ENCODE measurements around a stretch of chr10.

DNA sequence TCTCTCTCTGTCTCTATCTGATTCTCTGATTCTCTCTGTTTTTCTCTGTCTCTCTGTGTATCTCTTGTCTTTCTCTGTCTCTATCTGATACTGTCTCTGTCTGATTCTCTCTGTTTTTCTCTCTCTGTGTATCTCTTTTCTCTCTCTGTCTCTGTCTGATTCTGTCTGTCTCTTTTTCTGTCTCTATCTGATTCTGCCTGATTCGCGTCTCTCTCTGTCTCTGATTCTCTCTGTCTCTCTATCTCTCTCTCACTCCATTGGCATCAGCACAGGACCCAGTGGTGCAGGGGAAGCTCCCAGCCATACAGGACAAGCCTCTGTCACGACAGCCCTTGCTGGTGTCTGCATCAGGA lies 79.0 kb downstream of the ADARB2 start:
- RRBS, 2 experiments, result no CpG with 5 or more reads among the region's 3 CpGs

- RRBS, 2 experiments, result no CpG with 5 or more reads among the region's 11 CpGs
These were observed 201.0 kb upstream of the ADARB2 start for GRCh38 chr10:1938113-1938840.

DNA sequence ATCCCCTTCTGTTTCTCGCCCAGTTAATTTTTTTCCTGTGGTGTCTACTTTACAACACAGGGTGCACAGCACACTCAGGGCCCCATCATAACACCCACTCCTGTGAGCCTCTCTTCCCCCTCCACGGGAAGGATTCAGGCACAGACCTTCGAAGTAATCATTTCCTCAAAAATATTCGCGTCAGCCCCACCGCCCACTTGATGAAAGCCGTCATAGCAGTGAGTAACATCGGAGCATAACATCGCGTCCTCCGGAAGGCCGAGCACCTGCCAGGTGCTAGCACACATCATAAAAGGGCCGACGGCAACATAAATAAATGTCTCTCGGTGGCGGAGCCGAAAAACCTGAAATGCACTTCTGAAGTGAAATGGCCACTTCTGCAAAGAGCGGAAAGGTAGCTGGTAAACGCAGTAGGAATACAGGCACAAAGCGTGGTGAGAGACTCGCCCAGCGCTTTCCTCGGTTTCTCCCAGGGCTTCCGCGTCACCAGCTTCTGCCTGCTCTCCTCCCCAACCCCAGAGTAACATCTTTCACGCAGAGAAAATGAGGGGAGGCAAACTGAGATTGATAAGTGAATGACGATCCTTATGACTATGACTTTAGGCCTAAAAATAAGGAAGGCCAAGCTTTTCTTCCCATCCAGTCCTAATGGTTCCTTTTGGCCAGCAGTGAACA lies 201.8 kb upstream of the ADARB2 start:
- RRBS, 2 experiments, result no CpG with 5 or more reads among the region's 27 CpGs

- RRBS, 2 experiments, result no CpG with 5 or more reads among the region's 7 CpGs
These were observed 64.7 kb upstream of the PFKP start for GRCh38 chr10:3002653-3003101.

DNA sequence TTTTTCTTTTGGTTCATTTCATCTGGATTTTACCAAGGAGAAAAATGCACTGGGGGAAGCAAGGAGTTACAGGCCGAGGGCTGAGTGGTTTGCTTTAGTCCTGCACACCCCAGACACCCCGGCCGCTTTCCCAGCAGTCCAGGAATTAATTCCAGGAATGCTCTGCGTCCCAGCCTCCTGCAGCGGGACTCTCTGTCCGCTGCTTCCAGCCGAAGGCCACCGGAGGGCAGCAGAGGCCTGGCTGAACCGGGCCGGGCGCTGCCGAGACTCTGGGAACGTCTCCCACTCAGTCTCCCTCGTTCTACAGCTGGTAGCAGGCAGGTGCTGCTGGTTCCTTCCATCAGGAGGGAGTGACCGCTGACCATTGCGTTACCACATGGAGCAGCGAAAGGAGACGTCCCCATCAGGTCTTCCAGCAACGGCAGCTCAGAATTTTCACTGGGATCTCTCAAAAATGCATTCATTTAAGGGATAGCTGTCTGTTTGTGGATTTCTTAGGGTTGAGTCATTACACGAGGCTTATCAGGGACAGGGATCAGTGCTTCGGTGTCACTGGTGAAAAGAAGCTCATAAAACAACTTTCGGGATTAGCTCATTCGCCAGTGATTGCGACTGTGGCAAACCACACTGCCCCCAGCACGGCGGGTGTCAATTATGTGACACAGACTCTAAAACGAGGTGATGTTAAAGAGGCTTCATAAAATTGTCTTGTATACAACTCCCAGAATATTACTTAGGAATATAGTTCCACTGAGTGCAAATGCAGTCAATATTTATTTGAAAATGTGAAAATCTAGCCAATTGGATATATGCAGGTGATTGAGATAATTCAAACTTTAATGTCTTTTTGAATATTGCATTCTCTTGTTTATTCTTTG lies 25.0 kb upstream of the PITRM1 start:
- RRBS, 2 experiments, result 6% methylated on average over 5 of the region's 27 CpGs; no CpG with 5 or more reads in 1 of the 2 experiments

DNA sequence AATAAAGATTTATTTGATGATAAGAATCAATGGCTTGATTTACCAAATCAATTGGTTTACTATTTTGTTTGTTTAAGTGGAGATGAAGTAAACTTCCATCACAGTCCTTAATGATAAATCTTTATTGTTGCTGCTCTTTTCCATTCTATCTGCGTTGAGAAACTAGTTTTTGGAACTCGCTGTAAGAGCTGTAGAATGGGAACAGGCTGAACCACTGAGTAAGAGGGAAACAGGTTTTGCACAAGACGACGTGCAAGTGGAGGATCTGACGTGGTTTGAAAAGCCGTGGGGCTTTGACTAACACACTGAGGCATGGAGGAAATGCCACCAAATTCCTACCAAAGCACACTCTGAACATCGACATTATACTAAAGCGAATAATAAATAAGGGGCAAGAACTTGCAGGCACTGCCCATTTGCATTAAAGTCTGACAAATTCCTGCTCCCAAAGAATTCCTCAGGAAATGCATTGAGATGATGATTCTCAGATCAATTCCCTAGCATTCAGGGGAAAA lies 160.7 kb downstream of the KLF6 start:
- RRBS, 2 experiments, result no CpG with 5 or more reads among the region's 8 CpGs

DNA sequence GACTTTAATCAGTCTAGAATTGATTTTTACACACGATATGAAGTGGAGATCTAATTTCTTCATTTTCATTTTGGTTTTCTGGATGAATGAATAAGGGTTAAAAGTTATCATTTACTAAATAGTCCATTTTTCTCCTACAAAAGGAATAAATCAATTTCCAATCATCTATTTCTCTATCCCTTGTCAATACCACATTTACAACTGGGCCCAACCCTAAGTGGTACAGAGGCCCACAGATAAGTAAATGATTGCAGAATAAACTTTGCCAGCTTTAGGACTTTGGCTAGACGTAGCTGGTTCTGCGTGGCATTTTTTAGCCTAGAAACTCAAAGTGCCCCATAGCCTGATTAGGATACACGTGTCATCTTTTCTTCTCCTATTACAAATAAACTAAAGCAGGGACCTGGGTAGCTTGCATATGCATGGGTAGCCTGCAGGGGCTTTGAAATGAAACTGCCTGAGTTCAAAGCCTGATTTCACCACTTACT lies 56.5 kb downstream of the KLF6 start:
- RRBS, 2 experiments, result no CpG with 5 or more reads among the region's 4 CpGs

GRCh38 chr10:3729341-3729879 lies 55.6 kb downstream of the KLF6 start:
- RRBS, 2 experiments, result no CpG with 5 or more reads among the region's 11 CpGs

DNA sequence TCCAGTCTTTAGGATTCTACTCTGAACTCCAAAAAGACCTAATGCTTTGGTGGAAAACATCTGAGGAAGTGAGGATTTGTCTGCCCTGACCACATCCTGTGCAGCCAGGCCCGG lies 3.7 kb downstream of the KLF6 start:
- RRBS, 2 experiments, result 84 to 95% methylated on average over 1 of the region's 1 CpG

DNA sequence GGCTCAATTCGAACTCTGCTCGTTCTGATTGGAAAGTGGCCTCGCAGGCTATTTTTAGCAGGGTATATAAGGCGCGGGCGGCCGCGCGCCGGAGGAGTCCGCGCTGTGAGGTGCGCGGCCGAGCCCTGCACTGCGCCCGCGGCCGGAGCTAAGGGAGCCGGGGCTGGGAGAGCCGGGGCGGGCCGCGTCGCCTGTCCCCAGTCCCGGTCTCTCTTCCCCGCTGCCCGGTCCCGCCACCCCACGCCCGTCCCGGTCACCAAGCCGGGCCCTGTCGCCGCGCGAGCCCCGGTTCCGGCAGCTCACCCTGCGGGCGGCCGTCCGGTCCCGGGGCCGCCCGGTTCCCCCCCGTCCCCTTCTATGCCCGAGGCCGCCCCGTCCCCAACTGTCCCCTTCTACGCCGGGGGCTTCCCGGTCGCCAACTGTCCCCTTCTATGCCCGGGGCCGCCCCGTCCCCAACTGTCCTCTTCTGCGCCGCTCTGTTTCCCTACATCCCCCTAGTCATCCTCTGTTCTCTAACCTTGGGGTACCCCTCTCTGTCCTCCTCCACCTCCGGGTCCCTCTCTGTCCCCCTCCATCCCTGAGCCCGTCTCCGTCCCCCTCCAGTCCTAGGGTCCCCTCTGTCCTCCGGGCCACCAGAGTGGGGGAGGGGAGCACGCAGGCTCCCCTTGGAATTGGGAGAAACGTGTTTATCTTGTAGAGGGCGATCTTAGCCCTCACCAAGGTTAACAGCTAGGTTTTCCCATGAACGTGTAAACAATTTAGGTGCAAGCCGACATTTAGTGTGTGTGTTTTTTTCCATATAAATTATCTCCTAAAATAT lies 662 bp upstream of the KLF6 start:
- RRBS, 2 experiments, result 1 to 2% methylated on average over 20 to 24 of the region's 68 CpGs

DNA sequence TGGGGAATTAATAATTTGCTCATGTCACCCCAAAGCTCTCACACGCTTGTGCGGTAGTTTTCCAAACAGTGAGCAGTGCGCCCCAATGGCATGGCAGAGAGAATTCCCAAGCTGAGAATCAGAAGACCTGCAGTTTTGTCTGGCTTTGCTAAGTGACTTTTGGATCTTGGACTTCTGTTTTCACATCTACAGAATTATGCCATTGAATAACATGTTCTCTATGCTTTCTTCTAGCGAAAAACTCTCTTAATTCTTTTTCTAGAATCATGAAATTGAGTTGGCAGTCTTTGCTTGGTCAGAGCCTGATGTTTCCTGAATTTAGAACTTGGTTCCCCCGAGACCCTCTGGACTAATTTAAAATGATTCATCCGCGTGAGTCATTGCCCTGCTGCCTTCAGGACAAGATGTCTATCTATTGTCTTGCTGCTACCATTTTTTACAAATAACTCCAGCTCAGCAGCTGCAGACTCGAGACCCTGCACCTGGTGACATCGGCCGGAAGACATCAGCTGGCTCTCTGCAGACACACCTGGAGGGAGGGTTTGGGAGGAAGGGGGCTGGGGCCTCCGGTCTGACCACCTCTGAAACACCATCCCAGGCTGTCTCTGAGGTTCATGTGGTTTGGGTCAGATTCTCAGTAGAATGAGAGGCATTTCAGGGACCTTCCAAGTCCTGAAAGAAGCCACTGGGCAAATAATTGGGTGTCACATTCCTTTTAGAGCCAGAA lies 20.8 kb upstream of the KLF6 start:
- RRBS, 2 experiments, result 48 to 84% methylated on average over 2 of the region's 11 CpGs

DNA sequence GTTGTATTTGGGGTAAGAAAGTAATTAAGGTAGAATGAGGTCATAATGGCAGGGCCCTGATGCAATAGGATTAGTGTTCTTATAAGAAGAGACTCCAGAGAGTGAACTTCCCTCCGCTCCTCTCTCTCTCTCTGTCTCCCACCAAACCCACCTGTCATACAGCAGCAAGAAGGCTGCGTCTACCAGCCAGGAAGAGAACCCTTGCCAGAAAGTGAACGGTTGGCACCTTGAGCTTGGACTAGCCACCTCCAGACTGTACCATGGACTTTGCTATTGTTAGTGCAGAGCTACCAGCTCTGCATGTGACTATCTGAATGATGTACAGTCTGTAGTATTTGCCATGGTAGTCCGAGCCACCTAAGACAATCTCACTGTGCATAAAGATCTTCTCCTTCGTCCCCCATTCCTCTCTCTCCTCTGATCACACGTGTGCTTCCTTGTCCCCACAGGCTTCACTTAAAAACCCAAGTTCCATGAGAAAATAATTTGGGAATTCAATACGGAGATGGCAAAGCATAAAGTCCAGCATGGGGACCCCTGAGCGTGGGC lies 86.6 kb upstream of the KLF6 start:
- RRBS, 2 experiments, result no CpG with 5 or more reads among the region's 8 CpGs

DNA sequence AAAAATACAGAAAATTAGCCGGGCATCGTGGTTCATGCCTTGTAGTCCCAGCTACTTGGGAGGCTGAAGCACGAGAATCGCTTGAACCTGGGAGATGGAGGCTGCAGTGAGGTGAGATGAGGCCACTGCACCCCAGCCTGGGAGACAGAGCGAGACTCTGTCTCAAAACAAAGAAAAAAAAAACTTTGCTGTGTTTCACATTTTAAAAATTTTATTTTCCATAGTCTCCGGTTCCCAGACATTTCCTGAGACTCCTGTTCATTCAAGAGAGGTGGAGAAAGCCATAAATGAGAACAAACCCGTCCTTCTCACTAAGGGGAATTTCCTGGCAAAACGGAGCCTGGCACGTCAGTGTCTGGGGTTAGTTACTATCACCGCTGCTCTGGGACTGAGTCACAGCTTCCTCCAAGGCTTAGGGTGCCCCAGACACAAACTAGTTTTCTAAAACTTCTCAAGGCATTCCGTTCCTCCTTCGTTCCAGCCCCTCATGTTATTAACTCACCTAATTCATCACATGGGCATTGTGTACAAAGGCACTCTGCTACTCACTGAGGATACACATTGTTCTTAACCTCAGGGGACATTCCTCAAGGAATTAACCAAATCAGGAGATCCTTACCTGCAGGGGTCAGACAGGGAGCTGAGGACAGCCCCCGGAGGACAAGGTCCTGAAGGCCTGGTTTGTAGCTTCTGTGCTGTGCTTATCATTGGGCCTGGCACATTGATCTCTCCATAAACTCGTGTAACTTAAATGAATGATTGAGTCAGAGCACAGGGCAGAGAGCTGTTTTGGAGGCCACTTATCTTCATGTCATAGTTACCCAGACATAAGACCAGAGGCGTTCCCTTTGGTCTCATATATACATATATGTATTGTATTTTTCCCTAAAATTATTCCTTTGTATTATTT lies 102.9 kb upstream of the KLF6 start:
- RRBS, 2 experiments, result no CpG with 5 or more reads among the region's 15 CpGs

DNA sequence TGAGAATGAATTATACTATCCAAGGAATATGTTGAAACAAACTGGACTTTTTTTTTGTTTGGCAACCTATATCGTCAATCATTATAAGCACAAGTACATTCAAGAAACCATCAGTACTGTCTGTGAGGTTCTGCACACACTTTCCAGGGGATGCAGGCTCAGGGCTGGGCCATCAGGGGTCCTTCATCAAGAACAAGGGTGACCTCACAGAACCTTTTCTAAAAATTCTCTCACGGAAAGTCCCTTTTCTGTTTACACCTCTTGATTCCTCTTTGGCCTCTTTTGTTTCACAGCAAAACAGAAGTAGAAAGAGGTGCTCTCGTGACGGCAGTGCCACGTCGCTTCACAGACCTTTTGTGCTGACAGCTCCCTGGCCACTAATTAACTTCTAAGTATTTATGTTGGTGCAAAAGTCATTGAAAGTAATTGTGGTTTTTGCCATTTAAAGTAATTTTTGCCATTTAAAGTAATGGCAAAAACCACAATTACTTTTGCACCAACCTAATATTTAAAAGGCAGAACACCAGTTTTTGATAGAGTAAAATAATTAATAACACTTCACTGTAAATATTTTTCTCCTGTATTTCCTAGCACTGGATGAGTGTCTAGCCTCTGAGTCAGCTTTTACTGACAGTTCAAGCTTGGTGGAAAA lies 117.4 kb upstream of the KLF6 start:
- RRBS, 2 experiments, result no CpG with 5 or more reads among the region's 6 CpGs

GRCh38 chr10:4050834-4052196 lies 266.3 kb upstream of the KLF6 start:
- RRBS, 2 experiments, result no CpG with 5 or more reads among the region's 19 CpGs

DNA sequence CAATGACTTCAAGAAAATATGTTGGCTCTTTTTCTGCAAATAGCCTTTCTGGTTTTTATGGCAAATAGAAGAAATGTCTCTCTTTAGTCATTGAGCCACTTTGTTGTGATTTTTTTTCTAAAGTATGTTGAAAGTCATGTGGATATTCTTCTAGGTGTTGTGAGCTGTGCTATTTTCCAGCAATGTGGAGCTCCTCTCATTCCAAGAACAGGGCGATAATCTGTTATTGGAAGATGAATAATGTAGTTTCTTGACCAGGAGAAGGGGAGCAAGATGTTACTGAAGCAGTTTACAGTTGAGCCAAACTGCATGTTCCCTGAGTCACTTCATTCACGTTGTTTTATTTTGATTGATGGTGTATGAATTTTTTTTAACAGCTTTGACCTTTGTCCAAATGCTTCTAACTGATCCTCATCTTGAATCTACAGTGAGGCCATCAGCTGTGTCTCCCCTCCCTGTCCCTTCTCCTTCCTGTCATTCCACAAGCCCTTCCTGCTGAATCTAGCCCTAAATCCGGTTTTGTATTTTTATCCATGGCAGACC lies 277.0 kb upstream of the KLF6 start:
- RRBS, 2 experiments, result no CpG with 5 or more reads among the region's 3 CpGs

DNA sequence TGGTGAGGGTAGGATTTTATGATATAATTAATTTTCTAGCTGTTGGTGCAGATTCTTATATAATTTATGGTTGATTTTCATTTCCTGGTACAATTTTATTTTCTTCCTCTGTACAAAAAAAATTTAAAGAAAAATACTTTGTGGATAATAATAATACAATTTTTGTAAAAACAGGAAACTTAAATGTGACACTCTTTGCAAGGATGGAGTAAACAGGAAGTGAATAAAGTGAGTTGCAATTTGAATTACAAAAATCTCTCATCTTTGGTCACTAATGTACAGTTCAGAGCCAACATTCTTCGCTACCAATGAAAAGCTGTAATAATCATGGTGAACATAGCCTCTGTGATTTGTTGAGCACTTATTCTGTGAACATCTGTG lies 295.1 kb upstream of the KLF6 start:
- RRBS, 2 experiments, result no CpG with 5 or more reads among the region's 1 CpG

- RRBS, 2 experiments, result no CpG with 5 or more reads among the region's 2 CpGs
These were observed 338.2 kb upstream of the KLF6 start for GRCh38 chr10:4123222-4123666.

DNA sequence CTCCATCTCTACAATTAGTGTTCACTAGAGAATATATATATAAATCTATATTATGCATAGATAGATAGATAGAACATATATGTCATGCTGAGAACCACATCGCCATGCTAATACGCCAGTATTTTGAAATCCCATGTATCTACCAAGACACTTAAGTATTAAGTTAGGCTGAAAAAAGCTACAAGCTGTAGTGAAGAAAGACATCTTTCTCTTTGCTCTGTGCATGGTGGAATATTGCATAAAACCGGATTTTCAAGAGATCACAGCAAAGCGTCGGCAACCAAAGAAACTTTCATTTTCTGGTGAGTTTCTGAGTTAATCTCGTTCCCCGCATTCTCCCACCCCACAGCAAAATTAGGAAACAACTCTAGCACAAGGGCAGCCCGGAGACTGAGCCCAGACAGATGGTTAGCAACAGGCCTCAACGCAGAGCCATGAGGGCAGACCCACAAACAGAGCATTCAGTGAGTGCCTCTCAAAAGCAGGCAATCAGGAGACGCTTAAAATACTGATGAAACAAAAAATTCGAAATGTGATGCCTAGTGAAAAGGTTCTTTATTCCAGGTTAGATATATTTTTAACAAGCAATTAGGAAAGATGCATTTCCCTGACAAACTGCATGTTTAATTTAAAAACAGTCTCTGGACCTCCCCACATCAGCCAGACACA lies 396.0 kb upstream of the KLF6 start:
- RRBS, 2 experiments, result no CpG with 5 or more reads among the region's 11 CpGs

- RRBS, 2 experiments, result no CpG with 5 or more reads among the region's 4 CpGs
These were observed 485.3 kb upstream of the KLF6 start for GRCh38 chr10:4270243-4270678.

Measured in NT2/D1 (cell line).